Mononuclear cell (primary cell): Measurements from ENCODE around the genes SMARCA5, OTUD4 and LSM6.

DNA sequence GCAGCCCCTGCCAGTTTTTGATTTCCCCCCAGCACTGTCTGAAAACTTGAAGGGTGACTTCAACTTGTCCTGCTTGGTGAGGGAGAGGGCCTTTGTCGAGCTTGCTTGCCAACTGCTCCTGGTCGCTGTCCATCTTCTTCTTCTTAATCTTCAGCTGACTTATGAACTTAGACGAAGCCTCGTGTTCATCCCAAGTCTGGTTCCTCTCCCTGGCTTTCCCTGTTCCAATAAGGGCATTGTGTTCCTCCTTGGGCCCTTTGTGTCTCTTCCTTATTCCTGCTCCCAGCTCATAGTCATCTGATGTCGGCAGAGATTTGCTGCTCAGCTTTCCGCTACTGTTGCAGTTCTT, 73.7 kb upstream of the UCP1 start:
- RRBS = no CpG with 5 or more reads among the region's 6 CpGs

DNA sequence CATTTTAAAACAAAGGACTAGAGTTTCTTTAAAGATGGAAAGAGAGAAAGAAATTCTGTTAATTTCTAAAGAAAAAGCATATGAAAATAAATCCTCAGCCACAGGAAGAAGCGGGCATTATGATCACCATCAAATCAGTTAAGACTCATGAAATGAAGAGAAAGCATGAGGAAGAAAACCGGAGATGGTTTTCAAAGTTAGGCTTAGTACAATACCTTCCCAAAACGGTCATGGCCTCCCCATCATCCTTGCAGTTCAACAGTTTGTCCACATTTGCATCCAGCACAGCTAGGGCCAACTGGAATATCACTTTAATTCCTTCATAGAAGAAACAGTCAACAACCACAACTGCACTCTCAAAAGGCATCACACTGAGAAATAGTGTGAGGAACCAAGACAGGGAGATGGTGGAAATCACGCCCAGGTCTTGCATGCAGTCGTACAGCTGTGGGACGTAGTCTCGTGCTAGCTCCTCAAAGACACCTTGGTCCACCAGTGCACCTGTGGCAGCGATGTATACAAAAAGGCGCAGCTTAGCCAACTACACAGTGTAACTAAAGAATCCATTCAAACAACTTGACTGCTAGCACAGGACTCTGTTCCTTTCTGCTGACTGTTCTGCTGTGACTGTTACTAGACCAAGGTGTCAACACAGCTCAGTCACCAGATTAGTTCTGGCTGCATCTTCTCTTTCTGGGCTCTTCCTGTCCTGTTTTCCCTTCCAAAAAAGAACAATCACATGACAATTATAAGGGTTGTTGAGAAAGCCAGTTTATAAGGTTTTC, 88.7 kb upstream of the UCP1 start:
- RRBS = no CpG with 5 or more reads among the region's 9 CpGs

GRCh38 chr4:140743109-140743958, 12.9 kb downstream of the TBC1D9 start:
- RRBS = no CpG with 5 or more reads among the region's 4 CpGs

DNA sequence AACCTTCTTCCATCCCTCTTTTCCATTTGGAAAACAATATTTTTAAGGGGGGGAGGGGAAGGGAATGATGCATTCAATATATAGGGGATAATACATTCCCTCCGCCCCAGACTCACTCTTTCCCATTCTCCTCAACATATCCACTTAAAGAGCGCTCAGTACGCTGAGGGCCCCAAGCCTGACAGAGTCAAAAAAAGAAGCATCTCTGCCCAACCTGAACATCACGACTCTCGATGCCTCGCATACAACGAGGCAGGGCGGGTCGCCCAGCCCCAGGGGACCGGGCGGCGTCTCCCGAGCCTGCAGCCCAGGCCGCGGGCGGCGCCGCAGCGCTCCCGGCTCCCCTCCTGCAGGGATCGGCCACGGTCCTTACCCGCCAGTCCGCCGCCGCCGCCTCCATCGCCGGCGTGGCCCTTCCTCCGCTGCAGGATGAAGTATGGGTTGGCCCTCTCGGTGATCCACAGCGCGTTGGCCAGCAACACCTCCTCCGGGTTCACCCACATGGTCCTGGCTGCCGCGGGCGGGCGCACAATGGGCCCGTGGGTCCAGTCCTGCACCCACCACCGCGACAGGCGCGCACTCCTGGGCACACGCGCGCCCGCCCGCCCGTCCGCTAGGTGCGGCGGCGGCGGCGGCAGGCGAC, 521 bp downstream of the TBC1D9 start:
- RRBS = 5% methylated on average over 20 of the region's 57 CpGs

DNA sequence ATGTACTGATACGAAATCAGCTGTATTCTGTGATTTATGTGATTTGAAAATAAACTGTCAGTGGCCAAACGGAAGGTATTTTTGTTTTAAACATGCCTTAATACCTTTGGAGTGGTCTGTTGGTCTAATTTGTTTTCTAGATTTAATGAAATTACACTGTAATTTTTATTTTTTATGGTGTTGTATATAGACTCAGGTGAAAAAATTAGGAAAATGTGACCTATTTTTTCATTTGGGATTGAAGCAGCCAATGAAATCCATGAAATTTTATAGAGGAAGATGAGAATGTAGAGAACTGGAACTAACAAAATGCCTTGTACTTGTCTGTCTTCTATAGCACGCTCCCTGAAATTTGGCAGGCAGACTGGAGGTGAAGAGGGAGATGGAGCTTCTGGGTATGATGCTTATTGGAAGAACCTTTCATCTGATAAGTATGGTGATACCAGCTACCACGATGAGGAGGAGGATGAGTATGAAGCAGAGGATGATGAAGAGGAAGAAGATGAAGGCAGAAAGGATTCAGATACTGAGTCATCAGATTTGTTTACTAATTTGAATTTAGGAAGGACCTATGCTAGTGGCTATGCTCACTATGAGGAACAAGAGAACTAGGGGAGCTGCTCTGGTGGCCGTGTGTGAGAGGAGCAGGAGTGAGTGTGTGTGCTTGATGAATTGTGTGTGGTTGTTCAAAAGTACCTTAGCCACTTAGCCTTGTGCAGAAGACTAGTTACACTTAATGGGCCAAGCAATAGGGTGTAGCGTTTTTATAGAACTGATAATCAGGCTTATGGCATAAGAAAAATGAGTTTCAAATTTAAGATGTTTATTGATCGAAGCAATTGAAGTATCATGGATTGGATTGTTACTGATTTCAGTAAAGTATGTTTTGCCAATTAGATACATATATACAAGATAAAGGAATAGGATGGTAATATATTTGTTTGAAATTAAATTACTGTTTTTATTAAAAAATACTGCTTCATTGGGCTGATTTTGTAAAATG, 13.0 kb downstream of the ZNF330 start:
- RRBS = no CpG with 5 or more reads among the region's 7 CpGs

DNA sequence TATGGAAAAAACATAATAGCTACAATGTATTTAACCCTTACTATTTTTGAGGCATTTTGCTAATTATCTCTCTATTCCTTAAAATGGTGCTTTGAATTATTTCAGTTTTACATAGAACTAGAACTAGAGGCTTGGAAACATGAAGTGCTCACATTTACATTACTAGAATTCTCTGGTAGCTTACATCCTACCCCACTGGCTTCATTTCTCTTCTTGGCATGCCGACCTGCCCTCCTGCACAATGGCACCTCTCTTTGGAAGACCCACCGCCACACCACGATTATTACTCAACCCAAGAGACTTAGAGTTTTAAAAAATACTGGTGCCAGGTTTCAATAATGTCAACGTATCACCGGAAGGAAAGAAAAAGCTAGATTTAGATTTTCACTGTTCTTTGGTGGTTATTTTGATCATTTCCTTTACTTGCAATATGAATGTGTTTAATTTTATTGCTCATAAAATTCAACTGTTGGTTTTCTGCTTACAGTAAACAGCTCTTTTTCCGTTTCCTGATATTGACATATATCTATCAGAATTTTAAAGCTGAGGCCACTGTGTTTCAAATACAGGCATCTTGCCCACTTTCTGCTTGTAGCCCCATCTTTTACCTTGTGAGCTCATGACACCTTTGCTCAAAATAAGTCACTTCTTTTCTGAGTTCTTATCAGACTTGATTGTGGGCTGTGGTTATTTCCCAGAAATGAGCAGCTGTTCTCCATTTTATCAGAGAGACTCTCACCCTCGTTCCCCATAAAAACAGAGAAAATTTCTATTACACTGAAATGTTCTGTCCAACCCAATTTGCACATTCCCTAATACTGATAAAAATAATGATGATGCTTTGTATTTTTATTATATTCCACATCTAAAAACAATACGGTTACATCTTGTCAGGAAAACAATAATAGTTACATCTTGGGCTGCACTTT, 439.1 kb downstream of the INPP4B start:
- RRBS = no CpG with 5 or more reads among the region's 8 CpGs

DNA sequence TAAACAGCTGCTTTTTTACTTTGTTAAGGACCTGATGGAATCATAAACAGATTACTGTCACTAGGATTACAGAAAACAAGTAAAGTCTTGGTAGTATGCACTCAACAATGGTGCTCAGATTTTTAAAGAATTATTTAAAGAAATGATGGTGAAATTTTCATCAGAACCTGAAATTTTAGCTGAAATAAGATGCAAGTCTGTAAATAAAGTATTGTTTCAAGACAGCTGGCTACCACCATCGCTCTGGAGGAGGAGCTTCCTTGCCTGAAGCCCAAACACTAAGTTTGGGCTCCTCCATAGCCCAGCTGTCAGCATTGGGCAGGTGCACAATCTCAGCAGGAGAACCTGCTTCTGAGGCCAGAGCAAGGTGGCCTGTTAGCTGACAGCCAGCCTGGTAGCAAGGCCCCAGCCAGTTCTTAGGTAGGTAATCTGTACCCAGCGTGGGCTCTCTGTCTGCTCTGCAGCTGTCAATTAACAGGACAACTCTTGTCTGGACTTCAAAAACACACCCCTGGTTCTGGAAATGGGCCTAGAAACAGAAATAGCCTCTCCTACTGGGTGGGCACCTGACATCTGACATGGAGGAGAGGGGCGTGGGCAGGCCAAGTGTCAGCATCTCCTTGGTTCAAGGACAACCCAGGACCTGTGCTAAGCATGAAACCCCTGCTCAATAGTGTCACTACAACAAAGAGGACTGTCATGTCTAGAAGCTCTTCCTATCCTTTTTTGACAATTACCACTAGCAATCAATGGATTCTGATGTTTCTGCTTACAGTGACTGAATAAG, 4.7 kb downstream of the GAB1 start:
- RRBS = no CpG with 5 or more reads among the region's 3 CpGs

DNA sequence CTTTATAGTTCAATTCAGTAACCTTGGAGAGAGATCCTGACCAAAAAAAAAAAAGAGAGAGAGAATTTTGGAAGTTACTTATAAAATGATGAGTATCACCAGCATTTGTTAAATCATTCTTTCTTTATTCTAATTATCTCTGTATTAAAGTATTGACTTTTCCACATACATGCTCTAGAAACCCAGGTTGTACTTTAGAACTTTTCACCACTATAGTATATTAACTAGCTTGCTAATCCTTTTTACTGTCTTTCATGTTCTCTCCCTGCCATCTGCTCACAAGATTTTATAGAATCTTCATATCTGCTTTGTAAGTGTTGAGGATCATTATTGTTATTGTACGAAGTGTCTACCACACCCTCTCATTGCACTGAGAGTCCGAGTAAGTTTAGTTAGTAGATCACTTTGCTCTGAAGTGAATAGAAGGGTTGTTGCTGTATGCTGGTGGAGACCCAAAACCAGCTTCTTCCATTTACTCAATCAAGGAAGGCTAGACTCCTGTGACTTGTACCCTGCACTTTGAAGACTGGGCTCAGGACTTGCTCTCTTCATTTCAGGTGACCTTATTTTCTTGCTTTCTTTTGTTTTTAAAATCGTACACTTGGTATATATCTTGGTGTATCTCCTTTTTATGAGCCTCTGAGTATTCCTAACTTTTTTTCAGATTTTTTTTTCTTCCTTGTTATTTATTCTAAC, 17.1 kb downstream of the GAB1 start:
- RRBS = no CpG with 5 or more reads among the region's 3 CpGs

DNA sequence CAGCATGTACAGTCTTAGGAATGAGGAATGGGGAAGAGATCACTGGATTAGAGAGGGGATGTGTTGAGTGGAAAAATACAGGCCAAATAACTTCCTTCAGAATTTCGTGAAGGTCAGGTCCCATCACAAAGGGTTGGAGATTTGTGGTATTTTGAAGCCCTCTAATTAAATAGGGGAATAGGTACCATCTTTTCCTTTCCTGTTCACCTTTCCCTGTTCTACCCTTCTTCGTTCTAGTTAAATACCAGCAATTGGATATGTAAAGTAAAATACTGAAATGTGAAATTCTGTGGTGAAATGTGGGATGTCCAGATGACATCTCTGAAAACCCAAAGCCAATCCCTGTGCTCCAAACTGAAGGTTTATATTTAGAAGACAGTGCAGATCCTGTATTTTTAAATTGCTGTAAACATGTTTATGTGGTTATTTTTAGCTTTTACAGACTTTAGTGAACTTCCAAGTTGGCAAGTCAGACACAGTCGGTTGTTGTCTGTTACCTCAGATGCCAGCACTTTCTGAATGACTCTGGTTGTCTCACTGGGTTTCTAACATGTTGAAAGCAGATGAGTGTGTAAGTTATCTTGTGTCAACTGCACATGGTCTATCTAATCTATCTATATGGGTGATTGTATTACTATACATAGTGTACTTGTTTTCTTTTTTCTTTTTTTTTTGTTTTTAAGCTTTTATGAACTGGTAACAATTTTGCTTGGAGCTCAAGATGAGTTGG, 66.0 kb downstream of the GAB1 start:
- RRBS = no CpG with 5 or more reads among the region's 3 CpGs

- RRBS = under 1% methylated on average over 23 of the region's 89 CpGs
Observed at GRCh38 chr4:143513406-143514359, at the start of gene SMARCA5. Gene SMARCA5, plus strand, starts transcription at chr4:143513702.

GRCh38 chr4:143517179-143517785, 3.8 kb downstream of the SMARCA5 start:
- RRBS = no CpG with 5 or more reads among the region's 3 CpGs

DNA sequence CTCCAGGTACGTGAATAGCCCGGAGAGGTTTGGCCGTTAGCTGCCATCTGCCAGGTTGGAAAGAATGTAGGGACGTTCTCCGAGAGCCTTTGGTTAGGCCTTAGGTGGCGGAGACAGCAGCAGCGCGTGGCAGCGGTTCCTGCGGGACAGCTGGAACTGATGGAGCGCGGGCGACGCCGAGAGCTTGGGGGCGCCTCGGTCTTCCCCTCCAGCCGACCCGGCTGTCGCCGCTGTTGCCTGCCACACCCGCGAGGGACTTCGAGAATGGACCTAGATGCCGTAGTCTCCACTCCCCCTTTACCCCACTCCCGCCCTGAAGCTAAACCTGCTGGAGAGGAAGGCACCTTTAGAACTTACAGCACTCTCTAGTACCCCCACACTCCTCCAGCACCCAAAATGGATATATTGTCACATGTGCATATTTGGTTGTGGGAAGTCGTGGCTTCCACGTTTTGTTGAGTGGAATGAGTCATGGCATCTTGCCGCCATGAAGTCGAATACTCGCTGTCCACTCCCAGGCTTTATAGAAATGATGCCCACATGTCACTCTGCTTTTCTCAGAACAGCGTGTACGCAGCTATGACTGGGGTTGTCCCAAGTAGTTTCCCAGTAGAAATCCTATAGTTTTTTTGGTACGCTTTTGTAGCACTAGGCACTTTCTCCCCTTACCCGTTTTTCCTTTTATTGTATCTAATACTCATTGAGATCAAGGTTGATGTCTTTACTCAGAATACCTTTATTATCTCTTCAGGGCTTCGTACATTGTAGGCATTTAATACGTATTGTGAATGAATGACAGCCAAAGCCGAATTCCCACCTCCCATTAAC, 517 bp downstream of the ABCE1 start:
- RRBS = 0% methylated on average over 2 of the region's 38 CpGs

DNA sequence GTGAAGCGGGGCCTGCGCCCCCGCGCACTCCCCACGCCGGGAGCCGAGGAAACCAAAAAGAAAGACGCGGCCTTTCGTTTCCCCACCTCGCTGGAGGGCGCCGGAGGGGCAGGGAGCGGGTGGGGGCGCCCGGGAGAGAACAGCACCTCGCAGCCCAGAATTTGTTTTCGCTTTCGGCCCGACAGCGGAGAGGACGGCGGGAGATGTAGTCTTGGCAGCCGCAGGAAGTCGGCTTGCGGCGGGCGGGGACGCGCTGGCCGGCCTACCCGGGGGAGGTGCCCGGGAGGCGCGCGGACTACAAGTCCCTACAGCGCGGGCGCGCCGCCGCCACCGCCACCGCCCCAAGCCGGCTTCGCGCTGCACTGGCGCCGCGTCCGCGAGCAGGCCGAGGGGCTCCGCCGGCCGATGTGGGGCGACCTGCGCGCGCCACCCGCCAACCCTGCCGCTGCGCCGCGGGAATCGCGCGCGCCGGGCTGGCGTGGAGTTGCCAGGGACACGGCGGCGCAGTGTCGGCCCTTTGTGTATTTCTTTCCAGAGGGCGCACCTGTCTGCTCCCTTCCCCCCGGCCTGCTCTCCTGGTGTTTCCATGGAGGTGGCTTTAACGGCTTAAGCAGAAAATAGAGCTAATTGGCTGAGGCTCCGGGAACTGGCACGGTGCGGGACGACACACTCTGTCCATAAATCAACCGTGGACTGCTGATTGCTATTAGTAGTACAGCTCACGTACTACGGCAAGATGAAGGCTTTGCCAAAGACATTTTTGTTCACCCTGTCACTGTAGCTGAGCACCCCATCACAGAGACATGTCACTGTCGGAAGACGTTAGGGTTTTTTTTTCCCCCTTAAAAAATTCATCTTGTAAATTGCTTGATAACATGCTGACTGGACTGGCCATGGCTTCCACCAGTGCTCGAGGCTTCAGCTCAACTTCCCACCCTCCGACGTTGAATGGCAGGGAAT, at the start of gene OTUD4:
Gene OTUD4, minus strand, starts transcription at position 198 of the 960 bp plus-strand sequence.
- RRBS = 1% methylated on average over 56 of the region's 90 CpGs

- RRBS = no CpG with 5 or more reads among the region's 7 CpGs
Observed at GRCh38 chr4:145195492-145196136, 15.2 kb upstream of the OTUD4 start.

- RRBS = no CpG with 5 or more reads among the region's 6 CpGs
Observed at GRCh38 chr4:145340198-145340658, 141.4 kb upstream of the SMAD1 start.

DNA sequence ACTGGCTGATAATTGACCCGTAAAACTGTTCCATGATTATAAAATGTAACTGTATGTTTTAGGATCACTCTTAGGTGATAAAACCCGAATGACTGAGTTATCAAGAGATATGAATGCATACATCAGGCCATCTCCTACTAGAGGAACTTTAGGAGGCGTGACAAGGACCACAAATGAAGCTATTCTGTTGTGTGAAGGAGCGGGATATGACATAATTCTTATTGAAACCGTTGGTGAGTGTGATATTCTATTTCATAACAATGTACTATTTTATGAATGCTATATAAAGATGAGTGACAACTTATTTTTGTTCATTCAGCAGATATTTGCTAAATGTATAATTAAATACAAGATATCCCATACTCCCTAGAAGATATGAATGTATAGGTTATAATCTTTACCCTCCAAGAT, 26.7 kb downstream of the MMAA start:
- RRBS = no CpG with 5 or more reads among the region's 5 CpGs

DNA sequence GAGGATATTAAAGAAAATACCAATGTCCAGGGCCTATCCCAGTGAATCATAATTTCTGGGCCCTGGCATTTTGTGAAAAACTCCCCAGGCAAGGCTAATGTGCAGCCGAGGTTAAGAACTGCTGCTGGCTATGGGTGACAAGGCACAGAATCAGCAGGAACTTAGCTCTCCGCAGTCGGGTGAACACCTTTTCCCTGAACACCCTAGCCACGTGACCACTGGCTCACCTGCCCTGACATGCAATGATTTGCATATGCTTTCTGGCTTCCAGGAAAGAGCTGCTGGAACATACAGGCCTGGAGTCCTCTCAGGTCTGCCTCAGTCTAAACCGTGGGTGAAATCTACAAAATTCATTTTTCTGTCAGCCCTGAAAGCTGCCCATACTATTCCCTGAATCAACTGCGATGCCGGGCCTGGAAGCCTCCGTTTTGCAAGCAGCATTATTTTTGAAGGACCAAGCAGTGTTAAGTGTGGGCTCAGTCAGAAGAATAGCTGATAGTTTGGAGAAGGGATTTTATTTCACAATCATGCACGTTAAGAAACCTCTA, 56.6 kb downstream of the ZNF827 start:
- RRBS = no CpG with 5 or more reads among the region's 9 CpGs

DNA sequence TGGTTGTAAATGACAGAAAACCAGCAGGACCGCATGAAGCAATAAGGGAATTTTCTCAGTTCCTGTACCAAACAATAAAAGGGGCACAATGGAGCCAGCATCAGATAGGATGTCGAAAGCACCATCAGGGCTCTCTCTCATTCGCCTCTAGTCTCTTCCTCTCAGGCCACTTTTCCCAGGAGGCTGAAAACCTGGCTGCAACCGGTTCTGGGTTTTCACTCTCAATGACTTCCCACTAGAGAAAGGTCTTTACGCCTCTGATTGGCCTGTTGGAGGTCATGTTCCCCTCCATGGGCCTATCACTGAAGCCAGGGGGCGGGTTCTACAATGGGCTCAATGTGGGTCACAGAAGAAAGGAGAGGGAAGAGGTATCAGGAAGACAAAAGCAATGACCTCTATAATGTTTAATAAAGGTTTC, 29.3 kb downstream of the ZNF827 start:
- RRBS = no CpG with 5 or more reads among the region's 6 CpGs

GRCh38 chr4:146175393-146176492, at the start of gene LSM6:
Gene LSM6, plus strand, starts transcription at chr4:146175718.
- RRBS = 1% methylated on average over 36 of the region's 79 CpGs

- RRBS = no CpG with 5 or more reads among the region's 6 CpGs
Observed at GRCh38 chr4:146237941-146238537, 23.7 kb downstream of the REELD1 start.